ENCODE data around the genes PPIAL4D, ANKRD35 and NBPF12.

- RRBS, 2 experiments, result no CpG with 5 or more reads among the region's 49 CpGs
CAGE:
- cytosol, long polyA minus RNA, result no peak
- cytosol, long polyA plus RNA, result no peak
- long polyA plus RNA, result no peak
- nucleus, long polyA minus RNA, result no peak
- nucleus, long polyA plus RNA, result no peak
Measured at GRCh38 chr1:144418805-144419491, 42.5 kb downstream of the NBPF15 start.

GRCh38 chr1:144952445-144953024, 142.6 kb downstream of the SRGAP2B start:
- RRBS, 2 experiments, result no CpG with 5 or more reads among the region's 1 CpG
CAGE:
- cytosol, long polyA minus RNA, result no peak
- cytosol, long polyA plus RNA, result no peak
- long polyA plus RNA, result no peak
- nucleus, long polyA minus RNA, result no peak
- nucleus, long polyA plus RNA, result no peak

- RRBS, 2 experiments, result no CpG with 5 or more reads among the region's 11 CpGs
CAGE:
- cytosol, long polyA minus RNA, result no peak
- cytosol, long polyA plus RNA, result no peak
- long polyA plus RNA, result no peak
- nucleus, long polyA minus RNA, result no peak
- nucleus, long polyA plus RNA, result no peak
Measured at GRCh38 chr1:145160970-145161357, 65.2 kb downstream of the FAM72D start.

DNA sequence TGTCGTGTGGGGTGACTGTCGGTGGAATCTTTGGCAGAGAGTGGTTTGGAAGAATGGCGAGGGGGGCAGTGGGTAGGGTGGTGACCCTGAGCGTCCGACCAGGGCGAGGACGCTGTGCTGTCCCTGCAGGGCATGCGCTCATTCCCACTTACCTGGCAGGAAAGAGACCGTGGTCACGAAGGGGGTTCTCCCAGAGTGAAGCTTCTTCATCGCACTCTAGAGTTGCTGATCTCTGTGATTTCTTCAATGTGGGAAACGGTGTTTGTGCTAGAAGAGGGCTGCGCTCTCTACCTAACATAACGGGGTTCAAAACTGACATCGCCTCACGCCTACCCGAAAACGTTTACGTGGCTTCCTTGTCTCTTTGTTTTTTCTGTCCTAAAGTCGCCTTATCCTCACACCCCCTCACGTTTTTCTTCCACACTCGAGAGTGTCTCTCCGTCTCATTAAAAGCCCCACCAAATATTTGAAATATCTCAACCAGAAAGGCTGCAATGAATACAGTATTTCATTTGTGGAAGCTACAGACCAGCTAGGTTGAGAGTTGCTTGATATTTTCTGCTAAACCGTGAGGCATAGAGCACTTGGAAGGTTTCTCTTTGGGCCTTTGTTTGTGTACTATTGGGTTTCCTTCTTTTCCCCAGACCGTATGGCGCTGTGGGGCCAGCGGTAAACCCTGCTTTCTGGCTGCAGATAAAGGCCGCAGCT, 72.4 kb downstream of the PPIAL4D start:
- RRBS, 2 experiments, result no CpG with 5 or more reads among the region's 28 CpGs
CAGE:
- cytosol, long polyA minus RNA, result no peak
- cytosol, long polyA plus RNA, result no peak
- long polyA plus RNA, result no peak
- nucleus, long polyA minus RNA, result no peak
- nucleus, long polyA plus RNA, result no peak

- RRBS, 2 experiments, result no CpG with 5 or more reads among the region's 4 CpGs
CAGE:
- cytosol, long polyA minus RNA, result no peak
- cytosol, long polyA plus RNA, result no peak
- long polyA plus RNA, result no peak
- nucleus, long polyA minus RNA, result no peak
- nucleus, long polyA plus RNA, result no peak
Measured at GRCh38 chr1:145242076-145242448, at the start of gene PPIAL4D. Gene PPIAL4D, minus strand, starts transcription at chr1:145242174.

GRCh38 chr1:145475243-145475678, 49.9 kb upstream of the NBPF20 start:
- RRBS, 2 experiments, result no CpG with 5 or more reads among the region's 29 CpGs
CAGE:
- cytosol, long polyA minus RNA, result no peak
- cytosol, long polyA plus RNA, result no peak
- long polyA plus RNA, result no peak
- nucleus, long polyA minus RNA, result no peak
- nucleus, long polyA plus RNA, result no peak

GRCh38 chr1:145475679-145476045, 50.3 kb upstream of the NBPF20 start:
- RRBS, 2 experiments, result no CpG with 5 or more reads among the region's 27 CpGs
CAGE:
- cytosol, long polyA minus RNA, result no peak
- cytosol, long polyA plus RNA, result no peak
- long polyA plus RNA, result no peak
- nucleus, long polyA minus RNA, result no peak
- nucleus, long polyA plus RNA, result no peak

GRCh38 chr1:145476046-145476389, 50.6 kb upstream of the NBPF20 start:
- RRBS, 2 experiments, result no CpG with 5 or more reads among the region's 21 CpGs
CAGE:
- cytosol, long polyA minus RNA, result no peak
- cytosol, long polyA plus RNA, result no peak
- long polyA plus RNA, result no peak
- nucleus, long polyA minus RNA, result no peak
- nucleus, long polyA plus RNA, result no peak

- RRBS, 2 experiments, result no CpG with 5 or more reads among the region's 3 CpGs
CAGE:
- cytosol, long polyA minus RNA, result no peak
- cytosol, long polyA plus RNA, result no peak
- long polyA plus RNA, result no peak
- nucleus, long polyA minus RNA, result no peak
- nucleus, long polyA plus RNA, result no peak
Measured at GRCh38 chr1:145690255-145690929, 16.8 kb downstream of the PDZK1 start.

DNA sequence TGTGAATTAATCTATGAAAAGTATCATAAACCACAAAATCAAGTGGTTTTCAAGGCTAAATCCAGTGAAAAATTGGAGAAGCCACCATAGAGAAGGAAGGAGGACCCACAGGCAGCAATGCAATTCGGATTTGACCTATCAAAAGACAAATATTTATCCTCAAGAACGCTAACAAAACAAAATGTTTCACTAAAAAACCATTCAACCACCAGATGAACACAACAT, 39.2 kb downstream of the RNF115 start:
- RRBS, 2 experiments, result no CpG with 5 or more reads among the region's 2 CpGs
CAGE:
- cytosol, long polyA minus RNA, result no peak
- cytosol, long polyA plus RNA, result no peak
- long polyA plus RNA, result no peak
- nucleus, long polyA minus RNA, result no peak
- nucleus, long polyA plus RNA, result no peak

GRCh38 chr1:145885617-145886468, at the start of gene ANKRD35:
Gene ANKRD35, minus strand, starts transcription at chr1:145885866.
- RRBS, 2 experiments, result 3 to 7% methylated on average over 12 to 15 of the region's 47 CpGs
CAGE:
- cytosol, long polyA minus RNA, result no peak
- cytosol, long polyA plus RNA, result no peak
- long polyA plus RNA, result no peak
- nucleus, long polyA minus RNA, result no peak
- nucleus, long polyA plus RNA, result no peak

DNA sequence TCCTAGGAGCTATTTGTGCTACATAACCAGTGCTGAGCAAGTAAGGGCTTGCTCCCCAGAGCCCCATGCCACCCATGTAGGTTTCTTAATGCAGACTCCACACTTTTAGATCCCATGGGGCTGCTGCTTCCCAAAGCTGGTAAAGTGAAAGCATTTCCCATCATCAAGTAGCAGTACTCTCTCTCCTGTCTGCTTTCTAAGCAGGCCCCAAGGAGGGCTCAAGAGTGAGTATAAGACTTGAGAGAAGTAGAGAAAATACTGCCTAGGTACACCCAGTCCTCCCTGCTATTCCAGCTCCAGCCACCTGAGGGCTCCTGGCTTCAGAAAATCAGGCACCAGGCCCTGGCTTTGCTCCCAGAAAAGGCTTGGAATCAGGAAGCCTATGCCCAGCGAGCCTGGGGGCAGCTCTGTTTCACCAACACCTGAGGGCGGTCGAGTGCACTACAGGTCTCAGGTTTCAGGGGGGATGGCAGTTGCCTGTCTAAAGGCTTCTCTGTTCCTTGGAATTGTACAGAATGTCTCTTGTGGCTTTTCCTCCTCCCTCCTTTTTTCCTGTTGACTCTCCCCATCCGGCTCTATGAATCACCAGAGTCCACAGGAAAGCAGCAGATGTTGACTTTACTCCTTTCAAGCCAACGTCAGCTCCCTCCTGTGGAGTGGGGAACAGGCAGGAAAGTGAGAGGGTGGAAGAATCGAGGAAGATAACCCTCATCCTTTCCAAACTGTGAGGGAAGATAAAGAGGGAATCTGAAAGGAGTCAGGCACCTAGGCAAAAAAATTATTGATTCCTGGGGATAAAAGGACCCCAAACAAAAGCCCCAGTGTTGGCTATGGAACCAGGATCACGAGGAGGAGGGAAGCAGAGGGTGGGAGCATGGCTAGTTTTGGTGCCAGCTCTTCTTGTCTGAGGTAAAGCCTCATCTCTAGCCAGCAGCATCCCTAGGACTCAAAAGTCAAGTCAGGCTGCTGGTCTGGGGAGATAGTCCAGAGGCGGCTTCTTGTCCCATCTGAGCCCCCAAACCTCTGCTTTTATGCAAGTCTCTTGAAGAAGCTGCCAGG, 6.4 kb upstream of the ANKRD35 start:
- RRBS, 2 experiments, result no CpG with 5 or more reads among the region's 8 CpGs
CAGE:
- cytosol, long polyA minus RNA, result no peak
- cytosol, long polyA plus RNA, result no peak
- long polyA plus RNA, result no peak
- nucleus, long polyA minus RNA, result no peak
- nucleus, long polyA plus RNA, result start-site peak on the plus strand centred at position 648 of the sequence, 127 bp wide, 18 and 24 reads in 2 replicates

- RRBS, 2 experiments, result no CpG with 5 or more reads among the region's 1 CpG
CAGE:
- cytosol, long polyA minus RNA, result start-site peak on the minus strand at chr1:145923409-145923476, 9 reads
- cytosol, long polyA plus RNA, result no peak
- long polyA plus RNA, result no peak
- nucleus, long polyA minus RNA, result no peak
- nucleus, long polyA plus RNA, result no peak
Measured at GRCh38 chr1:145923238-145923730, 4.0 kb downstream of the RBM8A start.

DNA sequence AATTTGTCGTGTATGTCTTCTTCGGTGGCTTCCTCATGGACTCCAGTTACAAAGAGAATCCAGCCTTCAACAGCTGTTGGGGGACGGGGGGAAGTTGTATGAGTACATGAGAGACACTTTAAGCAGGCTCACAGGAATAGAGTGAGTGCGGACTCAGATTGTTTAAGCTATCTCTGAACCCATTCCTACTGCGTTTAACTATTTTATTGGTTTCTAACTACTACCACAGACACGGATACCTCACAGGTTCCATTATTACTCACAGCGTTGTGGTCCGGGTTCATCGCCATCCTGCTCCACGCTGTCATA, 784 bp downstream of the RBM8A start:
- RRBS, 2 experiments, result no CpG with 5 or more reads among the region's 10 CpGs
CAGE:
- cytosol, long polyA minus RNA, result no peak
- cytosol, long polyA plus RNA, result no peak
- long polyA plus RNA, result no peak
- nucleus, long polyA minus RNA, result no peak
- nucleus, long polyA plus RNA, result no peak

GRCh38 chr1:145960035-145961023, 2.5 kb upstream of the LIX1L start:
- RRBS, 2 experiments, result under 1 to 2% methylated on average over 22 to 24 of the region's 52 CpGs
CAGE:
- cytosol, long polyA minus RNA, result no peak
- cytosol, long polyA plus RNA, result no peak
- long polyA plus RNA, result no peak
- nucleus, long polyA minus RNA, result no peak
- nucleus, long polyA plus RNA, result no peak

- RRBS, 2 experiments, result no CpG with 5 or more reads among the region's 7 CpGs
CAGE:
- cytosol, long polyA minus RNA, result no peak
- cytosol, long polyA plus RNA, result no peak
- long polyA plus RNA, result no peak
- nucleus, long polyA minus RNA, result no peak
- nucleus, long polyA plus RNA, result no peak
Measured at GRCh38 chr1:145979223-145980072, 15.0 kb downstream of the POLR3GL start.

DNA sequence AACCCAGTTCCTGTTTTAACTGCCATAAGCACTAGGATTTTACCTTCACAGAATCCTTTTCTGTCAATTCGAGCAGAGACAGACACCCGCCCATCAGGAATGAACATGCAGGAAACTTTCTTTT, 1.6 kb downstream of the TXNIP start:
- RRBS, 2 experiments, result no CpG with 5 or more reads among the region's 2 CpGs
CAGE:
- cytosol, long polyA minus RNA, result no peak
- cytosol, long polyA plus RNA, result no peak
- long polyA plus RNA, result no peak
- nucleus, long polyA minus RNA, result no peak
- nucleus, long polyA plus RNA, result no peak

DNA sequence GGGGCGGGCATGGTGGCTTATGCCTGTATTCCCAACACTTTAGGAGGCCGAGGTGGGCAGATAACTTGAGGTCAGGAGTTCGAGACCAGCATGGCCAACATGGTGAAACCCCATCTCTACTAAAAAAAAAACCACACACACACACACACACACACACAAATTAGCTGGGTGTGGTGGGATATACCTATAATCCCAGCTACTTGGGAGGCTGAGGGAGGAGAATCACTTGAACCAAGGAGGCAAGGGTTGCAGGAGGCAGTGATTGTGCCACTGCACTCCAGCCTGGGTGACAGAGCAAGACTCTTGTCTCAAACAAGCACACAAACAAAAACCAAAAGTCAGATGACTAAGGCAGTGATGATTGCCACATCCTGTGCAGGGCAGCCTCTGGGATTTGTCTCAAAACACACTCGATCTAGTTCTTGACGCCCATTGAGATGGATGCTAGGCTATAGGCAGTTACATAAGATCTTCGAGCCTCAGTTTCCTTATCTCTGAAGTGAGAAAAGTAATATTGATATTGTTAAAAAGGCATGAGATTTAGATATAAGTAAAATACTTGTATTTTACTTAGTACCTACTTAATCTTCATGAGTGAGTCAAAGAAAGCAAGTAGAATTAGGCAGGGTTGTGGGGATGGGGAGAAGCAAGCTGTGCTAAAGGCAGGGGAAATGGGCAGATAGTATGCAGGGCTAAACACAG, 67.4 kb upstream of the PPIAL4H start:
- RRBS, 2 experiments, result no CpG with 5 or more reads among the region's 6 CpGs
CAGE:
- cytosol, long polyA minus RNA, result no peak
- cytosol, long polyA plus RNA, result no peak
- long polyA plus RNA, result no peak
- nucleus, long polyA minus RNA, result no peak
- nucleus, long polyA plus RNA, result no peak

GRCh38 chr1:146934344-146935234, 3.5 kb upstream of the NBPF12 start:
- RRBS, 2 experiments, result no CpG with 5 or more reads among the region's 9 CpGs
CAGE:
- cytosol, long polyA minus RNA, result no peak
- cytosol, long polyA plus RNA, result no peak
- long polyA plus RNA, result no peak
- nucleus, long polyA minus RNA, result no peak
- nucleus, long polyA plus RNA, result no peak

DNA sequence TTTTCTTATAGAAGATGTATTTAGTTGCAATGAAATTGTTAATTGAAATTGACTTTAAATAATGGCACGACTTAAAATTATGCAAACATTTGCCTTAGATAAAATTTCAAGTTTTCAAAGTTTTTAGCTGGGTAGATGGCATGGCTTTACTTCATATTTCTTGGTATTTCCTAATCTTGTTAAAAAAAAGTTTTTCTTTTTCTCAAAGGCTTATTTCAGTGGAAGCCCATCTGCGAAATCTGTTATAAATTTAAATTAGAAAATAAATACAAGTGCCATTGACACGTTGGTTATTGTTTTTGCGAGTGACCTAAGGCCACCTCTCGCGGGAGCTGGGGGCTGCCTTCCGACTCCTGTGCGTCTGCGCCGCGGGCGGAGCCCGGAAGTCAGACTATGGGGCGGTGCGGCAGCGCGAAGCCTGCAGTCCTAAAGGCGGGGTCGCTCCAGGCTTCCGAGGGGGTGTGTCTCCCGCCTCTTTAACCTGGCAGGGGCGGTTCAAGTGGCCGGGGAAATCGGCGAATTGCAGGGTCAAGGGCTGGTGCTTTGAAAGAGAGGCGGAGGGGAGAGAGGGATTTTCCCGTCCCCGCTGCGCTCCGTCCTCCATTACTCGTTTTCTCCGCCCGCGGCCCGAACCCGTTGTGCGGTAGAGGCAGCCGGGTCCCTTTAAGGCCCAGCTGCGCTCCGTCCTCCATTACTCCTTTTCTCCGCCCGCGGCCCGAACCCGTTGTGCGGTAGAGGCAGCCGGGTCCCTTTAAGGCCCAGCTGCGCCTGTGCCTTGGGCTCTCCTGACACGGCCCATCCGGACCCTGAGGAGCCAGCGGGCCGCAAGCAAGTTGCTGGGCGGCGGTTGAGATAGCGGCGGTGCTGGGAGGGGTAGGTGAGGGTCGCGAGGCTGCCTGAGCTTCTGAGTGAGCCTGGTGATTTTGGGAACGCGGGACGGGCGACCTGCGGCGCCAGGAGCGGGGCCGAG, at the start of gene NBPF12:
Gene NBPF12, plus strand, starts transcription at position 382 of the 970 bp plus-strand sequence.
- RRBS, 2 experiments, result no CpG with 5 or more reads among the region's 66 CpGs
CAGE:
- cytosol, long polyA minus RNA, result no peak
- cytosol, long polyA plus RNA, result no peak
- long polyA plus RNA, result no peak
- nucleus, long polyA minus RNA, result no peak
- nucleus, long polyA plus RNA, result no peak

All from HepG2 (cell line).